Cardiac muscle cell (in vitro differentiated cells and primary cell): ENCODE measurements around the genes NFAT5, NQO1 and NOB1.

DNA sequence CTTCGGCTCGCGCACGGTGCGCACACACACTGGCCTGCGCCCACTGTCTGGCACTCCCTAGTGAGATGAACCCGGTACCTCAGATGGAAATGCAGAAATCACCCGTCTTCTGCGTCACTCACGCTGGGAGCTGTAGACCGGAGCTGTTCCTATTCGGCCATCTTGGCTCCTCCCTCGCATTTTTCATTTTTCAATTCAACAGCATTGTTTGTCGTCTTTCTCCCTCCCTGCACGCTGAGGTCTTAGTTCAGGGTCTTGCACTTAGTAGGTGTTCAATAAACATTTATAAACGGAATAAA lies 50.2 kb downstream of the ZFP90 start:
- RAMPAGE, long total RNA: no peak
- RRBS: no CpG with 5 or more reads among the region's 16 CpGs

- RAMPAGE, long total RNA: no peak
- RRBS: no CpG with 5 or more reads among the region's 3 CpGs
Measured at GRCh38 chr16:68636669-68637020, 8.5 kb upstream of the CDH3 start.

GRCh38 chr16:68779885-68780294 lies 42.8 kb downstream of the CDH1 start:
- RAMPAGE, long total RNA: no peak
- RRBS: no CpG with 5 or more reads among the region's 4 CpGs

- RAMPAGE, long total RNA: no peak
- RRBS: no CpG with 5 or more reads among the region's 20 CpGs
Measured at GRCh38 chr16:68792397-68793339, 50.7 kb upstream of the TANGO6 start.

GRCh38 chr16:68892138-68892622 lies 48.8 kb downstream of the TANGO6 start:
- RAMPAGE, long total RNA: no peak
- RRBS: no CpG with 5 or more reads among the region's 9 CpGs

DNA sequence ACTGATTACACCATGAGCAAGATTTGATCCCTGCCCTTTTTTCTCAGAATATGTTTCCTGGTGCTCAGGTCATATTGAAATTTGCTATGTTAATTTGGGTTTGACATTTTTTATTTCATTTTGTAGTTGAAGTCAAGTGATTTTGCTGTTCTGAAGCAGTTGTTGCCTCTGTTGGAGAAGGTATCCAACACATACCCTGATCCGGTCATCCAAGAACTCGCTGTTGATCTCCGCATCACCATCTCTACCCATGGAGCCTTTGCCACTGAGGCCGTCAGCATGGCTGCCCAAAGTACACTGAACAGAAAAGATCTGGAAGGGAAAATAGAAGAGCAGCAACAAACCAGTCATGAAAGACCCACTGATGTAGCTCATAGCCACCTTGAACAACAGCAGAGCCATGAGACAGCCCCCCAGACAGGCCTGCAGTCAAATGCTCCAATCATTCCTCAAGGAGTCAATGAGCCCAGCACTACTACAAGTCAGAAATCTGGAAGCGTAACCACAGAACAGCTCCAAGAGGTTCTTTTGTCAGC lies 84.2 kb downstream of the TANGO6 start:
- RAMPAGE, long total RNA: no peak
- RRBS: no CpG with 5 or more reads among the region's 5 CpGs

DNA sequence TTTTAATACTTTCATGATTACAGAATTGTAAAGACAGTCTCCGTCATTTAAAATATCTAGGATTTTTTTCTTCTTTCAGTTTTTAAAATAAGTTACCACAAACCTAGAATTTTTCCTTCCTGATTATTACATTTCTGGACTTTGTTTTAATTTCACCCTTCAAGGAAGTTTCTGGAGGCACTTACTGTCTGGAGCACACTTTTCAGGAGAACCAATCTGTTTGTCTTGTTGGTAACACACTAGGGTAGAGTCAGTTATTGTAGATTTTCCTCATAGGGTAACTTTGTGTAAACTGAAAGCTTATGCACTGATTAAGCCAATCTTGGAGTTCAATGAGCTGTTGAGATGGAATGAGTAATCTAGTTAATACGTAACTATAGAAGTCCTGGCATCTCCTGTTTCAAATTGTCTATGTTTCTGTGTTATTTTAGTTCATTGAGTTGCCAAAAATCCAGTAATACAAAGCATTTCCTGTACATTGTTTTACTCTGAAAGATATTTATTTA lies 111.7 kb upstream of the HAS3 start:
- RAMPAGE, long total RNA: no peak
- RRBS: no CpG with 5 or more reads among the region's 2 CpGs

GRCh38 chr16:69106930-69107916 lies 1.8 kb downstream of the HAS3 start:
- RAMPAGE, long total RNA: no peak
- RRBS: 4% methylated on average over 26 of the region's 69 CpGs

DNA sequence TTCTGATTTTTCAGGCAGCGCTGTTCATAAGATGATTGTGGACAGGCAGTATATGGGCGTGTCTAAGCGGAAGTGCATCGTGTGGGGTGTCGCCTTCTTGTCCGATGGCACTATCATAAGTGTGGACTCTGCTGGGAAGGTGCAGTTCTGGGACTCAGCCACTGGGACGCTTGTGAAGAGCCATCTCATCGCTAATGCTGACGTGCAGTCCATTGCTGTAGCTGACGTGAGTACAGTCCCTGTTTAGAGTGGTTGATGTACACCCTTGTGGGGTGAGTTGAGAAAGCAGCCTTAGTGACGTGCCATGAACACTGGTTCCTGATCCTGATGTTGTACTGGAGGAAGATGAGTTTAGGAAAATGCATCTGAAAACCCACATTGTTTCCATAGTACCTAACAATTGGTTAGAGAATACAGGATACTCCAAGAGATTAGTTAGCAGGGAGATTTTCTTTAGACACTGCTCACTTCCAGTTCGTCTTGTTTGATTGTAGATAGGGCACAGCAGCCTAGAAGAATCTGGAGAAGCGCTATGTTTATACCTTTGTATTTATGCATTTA lies 10.8 kb downstream of the UTP4 start:
- RAMPAGE, long total RNA: no peak
- RRBS: no CpG with 5 or more reads among the region's 13 CpGs

DNA sequence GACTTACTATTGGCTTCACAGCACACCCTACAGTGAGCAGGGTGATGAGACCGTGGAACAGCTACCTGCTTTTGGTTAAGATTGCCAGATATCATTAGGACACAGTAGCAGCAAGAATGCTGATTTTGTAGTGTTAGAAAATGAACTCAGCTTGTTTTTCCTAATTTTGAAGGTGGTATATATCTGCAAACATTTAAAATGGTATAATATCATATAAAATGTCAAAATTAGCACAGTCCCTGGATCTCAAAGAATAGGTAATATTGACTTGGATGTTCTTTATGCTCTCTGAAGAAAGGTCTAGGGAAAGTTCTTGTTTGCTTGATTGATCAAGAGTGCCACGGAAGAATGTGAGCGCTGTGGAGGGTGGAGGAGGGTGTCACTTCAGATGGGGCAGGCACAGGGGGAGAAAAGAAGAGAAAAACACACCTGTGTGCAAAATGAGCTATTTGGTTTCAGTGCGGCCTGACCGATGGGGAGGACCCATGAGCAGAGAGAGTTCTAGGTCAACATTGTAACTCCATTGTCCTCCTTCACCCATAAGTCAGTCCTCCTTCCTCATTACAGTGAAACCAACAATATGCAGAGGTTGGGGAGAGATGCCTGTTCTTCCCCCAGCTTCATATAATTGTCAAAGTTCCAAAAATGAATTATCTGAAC lies 8.9 kb upstream of the VPS4A start:
- RAMPAGE, long total RNA: no peak
- RRBS: no CpG with 5 or more reads among the region's 5 CpGs

DNA sequence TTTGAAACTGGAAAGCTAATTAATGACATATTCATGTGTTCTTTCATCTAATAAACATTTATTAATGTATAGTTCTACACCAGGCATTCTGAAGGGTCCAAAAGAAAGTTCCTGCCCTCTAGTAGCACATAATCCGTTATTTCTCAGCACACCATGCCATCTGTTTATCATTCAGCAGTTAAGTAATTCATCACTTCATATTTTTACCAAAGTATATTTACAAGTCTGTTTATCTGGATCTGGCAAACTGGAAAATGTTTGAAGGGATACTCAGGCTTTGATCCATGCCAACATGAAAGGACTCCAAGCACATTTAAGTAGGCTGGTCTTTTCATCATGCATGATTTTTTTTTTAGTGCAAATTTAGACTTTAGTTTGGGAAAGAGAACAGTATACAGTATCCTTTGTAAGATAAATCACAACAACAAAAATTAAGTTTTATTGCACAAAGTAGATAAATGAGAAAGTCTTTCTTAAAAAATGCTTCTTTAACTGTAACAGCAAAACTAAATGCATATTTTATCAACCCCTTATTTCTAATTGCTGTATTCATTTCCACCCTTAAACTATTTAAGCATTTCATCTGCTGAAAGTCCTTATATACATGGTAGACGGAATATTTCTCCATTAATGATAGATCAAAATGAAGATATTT lies 4.0 kb upstream of the VPS4A start:
- RAMPAGE, long total RNA: no peak
- RRBS: no CpG with 5 or more reads among the region's 2 CpGs

- RAMPAGE, long total RNA: no peak
- RRBS: no CpG with 5 or more reads among the region's 17 CpGs
Measured at GRCh38 chr16:69324050-69325230, 5.9 kb downstream of the PDF start.

DNA sequence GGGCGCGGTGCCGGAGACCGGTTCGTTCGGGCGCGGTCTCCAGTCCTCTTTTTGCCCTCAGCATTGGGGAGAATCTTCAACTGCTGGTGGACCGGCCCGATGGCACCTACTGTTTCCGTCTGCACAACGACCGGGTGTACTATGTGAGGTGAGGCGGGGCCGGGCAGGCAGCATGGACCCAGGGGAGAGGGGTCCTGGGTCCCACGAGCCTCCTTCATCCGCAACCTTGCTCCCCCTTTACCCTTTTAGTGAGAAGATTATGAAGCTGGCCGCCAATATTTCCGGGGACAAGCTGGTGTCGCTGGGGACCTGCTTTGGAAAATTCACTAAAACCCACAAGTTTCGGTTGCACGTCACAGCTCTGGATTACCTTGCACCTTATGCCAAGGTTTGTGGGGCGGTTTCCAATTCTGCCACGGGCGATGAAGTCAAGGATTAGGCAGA lies 395 bp downstream of the NIP7 start:
- RAMPAGE, long total RNA: no peak
- RRBS: 1% methylated on average over 10 of the region's 25 CpGs

DNA sequence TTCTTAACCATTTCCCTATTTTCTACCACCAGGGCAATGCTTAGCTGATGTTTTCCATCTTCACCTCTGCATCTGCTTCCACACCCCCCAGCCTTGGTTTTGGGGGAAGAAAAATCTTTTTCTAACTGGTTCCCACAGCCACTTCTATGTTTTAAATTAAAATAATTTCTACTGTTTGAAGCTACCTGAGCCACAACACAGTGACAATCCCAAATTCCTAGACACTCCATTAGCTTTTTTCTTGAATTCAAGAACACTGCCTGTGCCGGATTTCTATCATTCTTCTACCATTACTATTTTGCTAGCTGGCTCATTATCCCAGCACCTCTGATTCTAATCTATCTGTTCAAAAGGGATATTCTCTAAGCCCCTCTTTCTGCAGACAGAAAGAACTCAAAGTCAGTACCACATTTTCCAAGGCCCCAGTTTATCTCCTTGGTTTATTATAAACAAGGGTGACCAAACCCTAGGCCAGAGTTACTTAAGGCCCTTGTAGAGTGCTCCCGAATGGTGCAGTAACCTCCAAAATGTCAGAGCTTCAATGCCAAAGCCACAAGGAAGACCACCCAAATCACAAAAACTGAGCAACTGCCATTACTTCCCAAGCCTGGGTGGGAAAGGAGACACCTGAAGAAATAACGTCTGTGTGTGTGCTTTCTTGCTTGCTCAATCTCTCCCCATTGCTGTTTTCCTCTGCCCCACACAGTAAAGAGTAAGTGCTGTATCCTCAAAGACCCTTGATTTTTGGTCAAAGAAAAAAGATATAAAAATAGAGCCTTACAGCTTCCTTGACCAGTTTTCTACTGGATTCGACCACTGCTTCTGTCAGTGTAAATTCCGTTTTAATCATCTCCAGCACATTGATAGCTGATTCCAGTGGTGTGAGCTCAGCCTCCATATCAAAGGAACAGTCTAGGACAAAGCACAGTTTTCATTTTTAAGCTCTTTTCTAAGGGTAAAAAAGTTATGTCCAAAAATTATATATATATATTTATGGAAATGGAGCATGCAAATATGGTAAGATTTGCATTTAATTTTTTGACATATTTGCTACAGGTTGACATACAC lies 1.7 kb downstream of the TERF2 start:
- RAMPAGE, long total RNA: no peak
- RRBS: no CpG with 5 or more reads among the region's 5 CpGs

- RAMPAGE, long total RNA: no peak
- RRBS: no CpG with 5 or more reads among the region's 1 CpG
Measured at GRCh38 chr16:69445040-69445508, 20.7 kb downstream of the CYB5B start.

GRCh38 chr16:69565327-69566087 lies at the start of gene NFAT5:
NFAT5 (plus strand) TSS chr16:69565966.
- RAMPAGE, long total RNA: start-site peak on the minus strand at chr16:69565637-69565677, 16 and 14 reads in 2 replicates
- RRBS: 2% methylated on average over 24 of the region's 63 CpGs

DNA sequence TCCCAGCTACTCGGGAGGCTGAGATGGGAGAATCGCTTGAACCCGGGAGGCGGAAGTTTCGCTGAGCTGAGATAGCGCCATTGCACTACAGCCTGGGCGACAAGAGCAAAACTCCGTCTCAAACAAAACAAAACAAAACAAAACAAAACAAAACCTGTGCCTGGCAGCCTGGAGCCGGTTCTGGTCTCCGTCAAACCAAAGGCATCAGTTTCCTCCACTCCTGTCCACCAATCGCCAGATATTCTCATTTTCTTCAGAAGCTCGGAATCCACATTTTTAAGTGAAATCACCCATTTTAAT lies 655 bp downstream of the NQO1 start:
- RAMPAGE, long total RNA: no peak
- RRBS: no CpG with 5 or more reads among the region's 12 CpGs

DNA sequence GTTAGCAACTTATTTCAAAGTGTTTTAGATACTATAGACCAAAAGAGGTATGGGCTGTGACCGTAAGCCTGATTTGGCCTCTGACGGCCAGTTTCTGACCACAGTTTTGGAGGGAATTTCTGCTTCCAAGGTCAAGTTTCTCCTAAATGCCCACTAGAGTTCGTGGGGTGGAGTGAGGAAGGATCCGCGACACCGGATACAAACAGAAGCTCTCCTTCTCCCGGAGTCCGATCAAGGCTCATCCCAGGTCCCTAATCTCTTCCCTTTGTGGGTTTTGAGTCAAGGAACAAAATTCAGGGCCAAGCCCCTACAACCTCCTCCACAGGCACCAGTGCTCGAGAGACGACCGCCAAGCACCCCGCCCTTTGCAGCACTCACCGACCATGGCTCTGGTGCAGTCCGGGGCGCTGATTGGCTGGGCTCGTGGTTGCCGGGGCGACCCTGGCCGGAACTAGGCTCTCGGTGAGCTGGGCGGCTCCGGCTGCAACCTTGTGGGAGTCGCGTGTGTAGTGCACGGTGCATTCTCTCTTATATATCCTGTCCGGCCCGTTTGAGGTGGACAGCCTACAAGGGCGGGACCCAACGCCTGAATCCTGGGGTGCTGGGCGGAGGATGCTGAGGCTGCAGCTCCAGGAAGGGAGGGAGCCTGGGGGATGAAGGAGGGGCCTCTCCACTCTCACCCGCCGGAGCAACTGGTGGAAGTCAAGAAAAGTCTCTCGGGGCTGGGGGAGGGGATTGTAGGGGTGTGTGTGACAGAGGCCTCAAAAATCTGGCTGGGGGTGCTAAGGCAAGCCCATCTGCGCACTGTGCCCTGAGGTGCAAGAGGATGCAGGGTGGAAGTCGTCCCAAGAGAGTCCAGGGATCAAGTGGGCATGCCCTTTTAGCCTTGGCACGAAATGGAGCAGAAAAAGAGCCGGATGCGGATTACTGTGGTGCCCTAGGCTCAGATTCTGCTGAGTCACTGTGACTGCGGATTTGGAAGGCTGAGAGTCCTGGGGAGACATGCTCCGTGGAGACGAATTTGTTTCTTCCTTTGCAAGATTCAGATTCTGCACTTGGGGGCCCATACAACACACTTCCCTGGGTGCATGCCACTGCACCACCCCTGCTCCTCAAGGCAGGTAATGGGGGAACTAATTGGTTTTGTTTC lies at the start of gene NQO1:
Gene NQO1, minus strand, starts transcription at position 506 of the 1,150 bp plus-strand sequence.
- RAMPAGE, long total RNA: no peak
- RRBS: 1% methylated on average over 2 of the region's 41 CpGs

DNA sequence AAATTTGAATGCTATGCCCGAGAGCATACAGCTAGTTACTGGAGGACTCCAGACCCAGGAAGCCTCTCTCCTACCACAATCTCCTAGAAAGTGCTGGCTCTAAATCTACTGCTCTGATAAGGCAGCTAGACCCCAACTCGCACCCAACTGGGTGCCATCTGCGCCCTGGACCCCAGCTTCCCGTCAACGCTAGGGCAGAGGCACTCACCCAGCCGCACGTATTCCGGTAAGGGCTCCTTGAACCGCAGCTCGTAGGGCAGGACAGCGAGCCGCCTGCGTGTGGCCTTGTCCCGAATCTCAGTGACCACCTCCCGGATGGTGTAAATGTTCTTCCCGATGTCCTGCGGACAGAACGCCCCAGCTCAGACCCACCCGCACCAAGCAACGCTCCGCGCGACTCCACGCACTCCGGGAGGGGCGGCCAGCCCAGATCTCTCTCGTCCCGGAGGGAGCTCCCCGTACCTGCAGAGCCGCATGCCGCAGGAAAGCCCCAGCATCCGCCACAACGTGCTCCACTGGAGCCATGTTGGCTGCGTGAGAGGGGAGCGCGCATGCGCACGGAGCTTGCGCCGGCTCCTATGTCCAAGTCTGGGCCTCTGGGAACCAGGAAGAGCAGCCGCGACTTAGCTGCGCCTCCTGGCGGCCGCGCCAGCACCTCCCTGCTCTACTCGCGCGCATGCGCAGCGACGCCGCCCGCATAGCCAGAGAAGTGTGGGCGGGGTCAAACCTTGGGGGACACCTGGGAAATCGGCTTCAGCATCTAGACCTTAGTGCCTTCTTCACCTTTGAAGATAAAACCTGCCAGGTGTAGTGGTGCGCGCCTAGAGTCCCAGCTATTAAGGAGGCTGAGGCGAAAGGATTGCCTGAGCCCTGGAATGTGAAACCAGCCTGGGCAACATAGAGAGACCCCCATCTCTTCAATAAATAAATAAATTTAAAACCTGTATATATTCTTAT lies at the start of gene NOB1:
Gene NOB1, minus strand, starts transcription at position 541 of the 957 bp plus-strand sequence.
- RAMPAGE, long total RNA: start-site peak on the minus strand centred at position 543 of the sequence, 25 bp wide, 867 and 1,369 reads in 2 replicates
- RRBS: under 1% methylated on average over 12 of the region's 59 CpGs

DNA sequence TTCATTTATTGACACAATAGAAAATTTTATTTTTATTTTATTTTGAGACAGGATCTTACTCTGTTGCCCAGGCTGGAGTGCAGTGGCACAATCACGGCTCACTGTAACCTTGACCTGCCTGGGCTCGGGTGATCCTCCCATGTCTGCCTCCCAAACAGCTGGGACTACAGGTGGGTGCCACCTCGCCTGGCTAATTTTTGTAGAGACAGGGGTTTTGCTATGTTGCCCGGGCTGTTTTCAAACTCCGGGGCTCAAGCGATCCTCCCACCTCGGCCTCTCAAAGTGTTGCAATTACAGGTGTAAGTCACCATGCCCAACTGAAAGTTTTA lies 2.0 kb downstream of the WWP2 start:
- RAMPAGE, long total RNA: no peak
- RRBS: no CpG with 5 or more reads among the region's 7 CpGs